Parietal lobe (tissue), 2 donors: ENCODE measurements around the genes DISP1, TLR5 and CAPN2.

- RAMPAGE, long total RNA, result no peak
These were observed 8.2 kb downstream of the HLX start for GRCh38 chr1:220887441-220887792.

DNA sequence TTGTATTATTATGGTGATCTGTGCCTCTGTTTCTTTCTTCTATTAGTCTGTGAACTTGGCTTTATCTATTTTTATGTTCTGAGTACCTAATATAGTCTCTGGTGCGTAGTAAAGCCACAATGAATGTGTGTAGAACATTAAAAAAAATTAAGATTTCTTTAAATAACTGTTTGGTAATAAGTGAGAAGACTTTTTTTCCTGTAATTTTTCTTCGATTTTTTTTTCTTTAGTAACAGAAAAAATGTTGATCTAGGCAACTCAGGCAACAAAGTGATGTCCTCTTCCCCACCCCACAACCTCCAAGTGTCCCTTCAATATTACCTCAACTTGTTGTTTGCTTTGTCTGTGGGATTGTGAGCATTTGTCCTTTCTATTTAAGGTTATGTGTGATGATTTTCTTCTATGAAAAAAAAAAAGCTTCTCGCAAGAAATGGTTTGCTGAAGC lies 218.1 kb downstream of the HLX start:
- RAMPAGE, long total RNA, result no peak

- RAMPAGE, long total RNA, result no peak
These were observed 238.3 kb downstream of the HLX start for GRCh38 chr1:221117365-221118095.

DNA sequence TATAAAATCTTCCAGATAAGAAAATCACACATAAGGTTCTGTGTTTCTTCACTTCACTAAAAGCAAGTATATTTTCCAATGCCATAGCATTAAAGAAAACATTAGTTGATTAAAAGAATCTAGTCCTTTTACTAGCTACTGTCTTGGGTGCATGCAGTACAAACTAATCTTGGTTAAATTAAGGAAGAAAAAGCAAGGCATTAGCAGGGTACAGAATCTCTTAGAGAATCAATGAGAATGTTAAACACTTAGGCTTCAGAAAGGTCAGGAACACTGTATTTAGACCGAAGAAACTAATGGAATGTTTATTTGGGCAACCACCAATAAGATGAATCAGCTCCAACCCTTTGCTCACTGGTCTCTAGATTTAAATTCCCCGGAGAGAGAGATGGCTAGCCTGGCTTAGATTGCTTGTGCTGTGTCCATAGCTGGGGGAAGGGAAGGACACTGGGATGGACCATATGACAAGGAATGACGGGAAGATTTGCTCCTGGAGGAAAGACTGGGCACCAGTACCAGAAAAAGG lies 426.7 kb downstream of the DUSP10 start:
- RAMPAGE, long total RNA, result no peak

GRCh38 chr1:221335785-221336723 lies 405.8 kb downstream of the DUSP10 start:
- RAMPAGE, long total RNA, result no peak

GRCh38 chr1:221458487-221458851 lies 283.4 kb downstream of the DUSP10 start:
- RAMPAGE, long total RNA, result no peak

GRCh38 chr1:221552731-221553304 lies 189.1 kb downstream of the DUSP10 start:
- RAMPAGE, long total RNA, result no peak

GRCh38 chr1:221702215-221702694 lies 39.6 kb downstream of the DUSP10 start:
- RAMPAGE, long total RNA, result no peak

DNA sequence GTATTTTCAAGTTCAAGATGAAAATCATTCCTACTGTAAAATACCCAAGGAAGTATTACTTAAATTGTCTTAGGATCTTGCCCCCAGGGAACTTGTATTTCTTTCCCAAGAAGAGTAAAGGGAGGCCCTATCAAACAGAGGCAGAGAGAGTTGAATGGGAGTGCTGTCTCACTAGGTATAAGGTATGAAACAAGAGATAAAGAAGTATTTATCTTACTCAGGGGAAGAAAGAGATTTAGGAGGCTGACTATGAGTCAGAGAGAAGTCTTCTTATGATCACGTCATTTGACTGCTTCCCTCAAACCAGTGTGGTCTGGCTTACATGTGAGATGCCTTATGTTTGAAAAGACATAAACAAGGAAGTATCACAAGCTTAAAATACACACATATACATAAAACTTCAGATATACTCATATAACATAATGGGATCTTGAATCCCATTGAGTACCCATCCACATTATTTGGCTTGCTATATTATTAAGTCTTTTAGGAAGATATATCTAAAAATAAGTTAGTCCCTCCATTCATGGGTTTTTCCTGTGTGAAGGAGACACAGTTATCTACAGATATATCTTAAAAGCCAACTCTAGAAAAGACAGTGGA lies 29.6 kb downstream of the DUSP10 start:
- RAMPAGE, long total RNA, result no peak

GRCh38 chr1:221740981-221741211 lies 993 bp downstream of the DUSP10 start:
- RAMPAGE, long total RNA, result no peak

DNA sequence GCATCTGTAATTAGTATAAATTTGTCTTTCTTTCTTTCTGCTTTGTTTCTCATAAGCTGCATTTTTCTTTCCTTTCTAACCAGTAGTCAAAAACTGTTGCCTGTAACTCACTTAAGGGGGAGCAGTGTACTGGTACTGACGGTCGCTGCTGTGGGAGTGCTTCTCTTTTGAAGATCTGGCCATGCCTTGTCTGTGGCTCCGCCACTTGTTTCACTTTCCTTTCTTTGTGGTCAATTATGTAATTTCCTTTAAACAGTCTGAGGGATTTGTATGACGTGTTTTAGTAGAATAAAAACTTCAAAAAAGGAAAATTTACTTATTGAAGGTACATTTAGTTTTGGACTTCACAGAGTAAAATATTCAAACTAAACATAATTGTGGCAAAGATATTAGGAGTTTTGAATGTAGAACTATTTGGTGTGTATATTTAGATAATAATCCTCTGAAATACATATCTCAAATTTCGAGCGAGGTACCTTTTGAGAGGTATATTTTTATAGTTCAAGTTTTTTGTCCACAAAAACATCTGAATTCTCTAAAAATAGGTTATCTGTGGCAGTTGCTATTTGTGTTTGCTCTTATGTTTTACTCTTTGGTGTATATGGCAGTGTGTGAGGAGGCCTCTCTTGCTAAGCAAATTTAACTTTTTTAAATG lies 37.1 kb downstream of the MIA3 start:
- RAMPAGE, long total RNA, result no peak

DNA sequence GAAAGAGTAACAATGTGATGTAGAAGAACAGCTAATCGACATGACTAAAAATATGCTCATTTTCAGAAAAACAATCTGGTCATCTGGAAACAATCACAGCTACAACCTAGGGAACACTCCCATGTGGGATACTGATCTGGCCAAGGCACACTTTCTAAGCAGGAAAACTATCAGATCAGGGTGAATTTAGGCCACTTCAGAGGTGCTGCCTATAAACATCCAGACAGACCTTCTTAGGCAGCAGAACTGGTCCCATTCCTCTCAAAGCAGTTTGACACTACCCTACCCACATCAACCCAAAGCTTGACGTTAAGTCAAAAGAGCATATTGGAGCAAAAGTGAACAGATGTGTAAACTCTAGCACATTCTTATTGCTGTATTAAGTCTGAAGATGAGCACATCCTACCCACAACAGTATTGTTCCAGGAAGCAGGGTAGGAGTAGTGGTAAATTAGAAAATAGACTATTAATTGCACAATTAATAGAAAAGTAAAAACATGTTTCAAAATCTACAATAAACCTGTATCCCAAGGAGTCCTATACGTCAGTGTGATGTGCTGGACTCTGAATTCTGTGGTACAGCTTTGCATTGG lies 43.0 kb downstream of the AIDA start:
- RAMPAGE, long total RNA, result no peak

DNA sequence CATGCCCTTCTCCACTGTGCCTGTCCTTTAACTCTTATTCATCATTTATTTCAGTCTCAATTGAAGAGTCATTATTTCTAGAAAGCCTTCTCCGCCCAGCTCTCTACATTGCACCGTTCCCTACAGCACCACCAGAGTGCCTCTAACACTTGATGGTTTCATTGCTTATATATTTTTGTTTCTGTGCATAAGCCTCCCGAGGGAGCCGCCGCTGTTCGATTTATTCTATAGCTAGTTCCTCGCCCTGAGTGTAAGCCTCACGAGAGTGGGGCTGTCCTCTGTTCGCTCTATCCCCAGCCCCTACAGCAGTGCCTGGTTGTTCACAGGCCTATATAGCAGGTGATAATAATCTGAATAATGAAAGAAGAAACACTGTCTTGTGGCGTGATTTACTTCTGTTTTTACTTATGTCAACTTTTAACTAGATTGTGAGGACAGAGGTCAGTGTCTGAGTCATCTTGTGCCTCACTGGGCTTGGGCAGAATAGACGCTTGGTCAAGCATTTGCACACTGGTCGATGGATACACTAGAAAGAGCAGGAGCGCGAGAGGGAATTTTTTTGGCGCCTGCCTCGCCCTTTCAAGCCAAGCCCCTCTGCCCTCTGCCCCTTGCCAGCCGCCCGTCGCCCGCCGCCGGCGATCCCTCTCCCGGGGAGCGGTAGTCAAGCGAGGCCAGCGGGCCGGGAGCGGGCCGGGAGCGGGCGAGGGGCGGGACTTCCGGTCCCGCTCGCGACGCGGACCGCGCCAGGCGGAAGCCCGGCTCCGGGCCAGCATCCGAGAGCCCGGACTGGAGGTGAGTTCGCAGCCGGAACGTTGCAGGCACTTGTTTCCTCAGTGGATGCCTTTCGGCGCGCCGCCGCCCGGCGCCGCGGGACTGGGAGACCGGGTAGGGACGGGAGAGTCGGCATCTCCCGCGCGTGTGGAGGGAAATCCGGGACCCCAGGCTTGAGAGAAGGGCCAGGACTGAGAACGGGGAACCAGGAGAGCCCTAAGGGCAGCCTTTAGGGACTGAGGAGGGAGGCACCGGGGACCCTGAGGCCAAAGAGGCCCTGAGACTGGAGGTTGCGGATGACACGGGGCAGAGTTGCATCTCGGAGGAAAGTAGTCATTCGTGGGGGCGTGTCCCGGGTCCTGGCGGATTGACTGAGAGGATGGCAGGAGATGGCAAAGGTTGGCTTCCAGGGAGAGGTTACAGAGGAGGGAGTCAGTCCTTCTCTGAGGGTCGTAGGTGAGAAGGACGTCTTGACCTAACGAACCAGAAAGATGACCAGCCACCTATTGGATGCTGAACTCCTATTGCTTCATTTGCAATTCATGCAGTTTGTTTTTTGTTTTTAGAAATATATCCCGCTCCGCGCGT lies at the start of gene DISP1:
Gene DISP1 (plus strand): TSS at position 753 of the 1,359 bp plus-strand sequence.
- RAMPAGE, long total RNA, result no peak

DNA sequence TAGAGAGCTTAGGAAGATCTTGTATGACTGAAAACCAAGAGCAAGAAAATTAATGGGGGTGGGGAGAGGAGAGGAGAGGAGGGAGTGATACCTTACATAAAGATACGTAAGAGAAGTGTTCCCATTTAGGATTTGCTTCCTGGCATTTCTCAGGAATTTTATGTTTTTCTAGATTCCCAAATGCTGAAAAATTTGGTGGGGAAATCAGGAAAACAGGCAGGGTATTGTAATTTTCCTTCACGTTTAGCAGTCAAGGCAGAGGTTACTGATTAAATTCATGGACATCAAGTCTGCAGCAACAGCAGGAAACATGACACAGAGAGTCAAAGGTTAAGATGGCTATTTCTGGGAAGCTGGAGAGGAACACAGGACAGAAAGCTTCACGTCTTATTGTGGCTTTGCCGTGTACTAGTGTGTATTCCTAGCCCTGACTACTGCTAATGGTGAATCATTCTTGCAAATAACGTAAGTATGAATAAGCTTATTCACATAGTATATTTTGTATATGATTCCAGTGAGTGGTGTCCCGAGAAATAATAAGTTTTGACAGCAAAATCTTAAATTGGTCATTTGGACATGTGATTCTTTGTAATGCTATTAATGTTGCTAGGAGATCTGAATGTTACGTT lies 77.2 kb downstream of the DISP1 start:
- RAMPAGE, long total RNA, result no peak

DNA sequence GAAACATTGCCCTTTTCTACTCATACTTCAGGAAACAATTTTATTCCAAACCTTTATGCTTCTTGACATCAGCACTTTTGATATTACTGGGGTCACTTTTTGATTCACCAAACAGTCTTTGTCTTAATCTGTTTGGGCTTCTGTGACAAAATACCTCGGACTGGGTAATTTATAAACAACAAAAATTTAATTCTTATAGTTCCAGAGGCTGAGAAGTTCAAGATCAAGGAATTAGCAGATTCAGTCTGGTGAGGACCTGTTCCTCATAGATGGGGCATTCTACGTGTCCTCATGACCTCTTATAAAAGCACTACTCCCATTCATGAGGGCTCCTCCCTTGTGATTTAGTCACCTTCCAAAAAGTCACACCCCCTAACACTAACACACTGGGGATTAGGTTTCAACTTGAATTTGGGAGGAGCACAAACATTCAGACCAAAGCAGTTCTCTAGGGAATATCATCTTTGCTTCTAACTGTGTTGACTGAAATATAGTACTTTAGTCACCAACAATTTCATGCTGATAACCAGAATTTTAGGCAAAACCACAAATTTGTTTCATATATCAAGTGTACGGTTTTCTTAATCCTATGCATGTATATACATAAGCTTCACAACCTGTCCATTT lies 141.5 kb downstream of the TLR5 start:
- RAMPAGE, long total RNA, result no peak

- RAMPAGE, long total RNA, result no peak
These were observed at the start of gene TLR5 for GRCh38 chr1:223142886-223143630. Gene TLR5, minus strand, starts transcription at chr1:223143248.

GRCh38 chr1:223504561-223505115 lies 111.4 kb downstream of the CCDC185 start:
- RAMPAGE, long total RNA, result no peak

- RAMPAGE, long total RNA, result no peak
These were observed 867 bp downstream of the CAPN8 start for GRCh38 chr1:223664664-223665004.

GRCh38 chr1:223712305-223713458 lies at the start of gene CAPN2:
Gene CAPN2, plus strand, starts transcription at chr1:223712539.
- RAMPAGE, long total RNA, result no peak

DNA sequence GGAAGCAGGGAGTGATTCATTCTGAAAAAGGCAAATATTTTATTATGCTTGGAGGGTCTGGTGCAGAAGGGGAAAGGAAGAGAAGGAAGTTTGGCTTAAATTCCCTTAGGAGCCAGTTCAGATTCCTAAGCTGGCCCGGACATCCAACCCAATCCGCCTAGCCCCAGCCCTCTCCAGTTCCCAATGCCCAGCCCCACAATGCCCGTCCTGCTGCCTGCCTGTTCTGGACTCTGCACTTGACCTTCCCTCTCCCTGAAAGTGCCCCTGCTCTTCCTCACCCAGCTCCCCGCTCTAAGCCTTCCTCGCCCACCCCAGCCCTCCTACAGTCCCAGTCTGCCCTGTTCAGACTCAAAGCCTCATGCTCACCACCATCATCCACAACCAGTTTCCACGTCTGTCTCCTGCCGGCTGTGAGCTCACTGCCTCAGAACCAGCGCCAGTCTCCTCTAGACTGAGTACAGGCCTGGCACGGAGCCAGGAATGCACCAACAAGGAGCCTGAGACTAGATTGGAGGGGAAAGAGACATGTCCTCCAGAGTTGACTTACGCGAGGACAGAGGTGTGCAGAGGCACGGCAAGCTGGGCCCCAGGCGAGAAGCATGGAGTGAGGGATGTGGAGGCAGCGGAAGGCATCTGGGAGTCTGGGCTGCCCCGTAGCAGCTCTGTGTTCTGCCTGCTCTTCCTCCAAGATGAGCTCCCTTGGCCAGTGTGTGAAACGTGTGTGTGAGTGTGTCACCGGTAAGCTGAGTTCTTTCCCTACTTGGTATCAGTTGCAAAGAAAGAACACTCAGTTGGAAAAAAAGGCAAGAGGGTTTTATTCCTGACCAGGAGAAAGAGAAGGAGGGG lies 19.1 kb downstream of the CAPN2 start:
- RAMPAGE, long total RNA, result no peak